ENCODE measurements around a stretch of chr11.

DNA sequence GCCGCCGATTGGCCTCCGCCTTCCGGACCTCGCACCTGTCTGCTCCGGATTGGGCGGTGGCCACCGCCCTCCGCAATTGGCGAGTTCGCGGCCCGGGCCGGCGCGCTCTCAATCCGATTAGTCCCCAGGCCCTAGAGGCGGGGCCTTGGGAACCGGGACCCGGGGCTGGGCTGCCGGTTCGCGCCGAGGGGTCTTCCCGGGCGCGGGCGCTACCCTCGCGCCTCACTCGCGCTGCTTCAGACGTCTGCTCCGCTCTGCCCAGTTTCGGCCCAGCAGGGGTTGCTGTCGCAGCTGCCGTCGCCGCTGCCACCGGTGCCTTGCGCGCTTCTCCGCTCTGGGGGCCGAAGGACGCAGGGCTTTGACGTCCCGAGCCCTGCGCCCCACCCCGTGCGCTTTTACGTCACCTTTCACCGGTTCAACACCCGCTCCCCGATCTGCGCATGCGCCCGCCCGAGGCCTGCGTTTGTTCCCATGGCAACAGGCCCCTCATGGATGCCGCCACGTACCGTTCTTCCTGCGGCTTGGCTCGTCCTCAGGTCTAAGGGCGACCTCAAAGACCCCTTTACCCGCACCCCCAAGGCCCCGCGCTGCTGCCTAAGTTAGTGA lies 448 bp upstream of the CDK2AP2 start:
- RRBS = 1% methylated on average over 23 of the region's 68 CpGs
CAGE:
- cytosol, long polyA plus RNA = start-site peak on the minus strand centred at position 333 of the sequence, 10 bp wide, 42 reads
- long polyA plus RNA = start-site peak on the minus strand centred at position 381 of the sequence, 101 bp wide, 107 and 86 reads in 2 replicates
- nucleus, long polyA plus RNA = no peak

- RRBS = no CpG with 5 or more reads among the region's 9 CpGs
CAGE:
- cytosol, long polyA plus RNA = no peak
- long polyA plus RNA = no peak
- nucleus, long polyA plus RNA = no peak
Measured at GRCh38 chr11:67632304-67632996, 2.7 kb upstream of the NUDT8 start.

DNA sequence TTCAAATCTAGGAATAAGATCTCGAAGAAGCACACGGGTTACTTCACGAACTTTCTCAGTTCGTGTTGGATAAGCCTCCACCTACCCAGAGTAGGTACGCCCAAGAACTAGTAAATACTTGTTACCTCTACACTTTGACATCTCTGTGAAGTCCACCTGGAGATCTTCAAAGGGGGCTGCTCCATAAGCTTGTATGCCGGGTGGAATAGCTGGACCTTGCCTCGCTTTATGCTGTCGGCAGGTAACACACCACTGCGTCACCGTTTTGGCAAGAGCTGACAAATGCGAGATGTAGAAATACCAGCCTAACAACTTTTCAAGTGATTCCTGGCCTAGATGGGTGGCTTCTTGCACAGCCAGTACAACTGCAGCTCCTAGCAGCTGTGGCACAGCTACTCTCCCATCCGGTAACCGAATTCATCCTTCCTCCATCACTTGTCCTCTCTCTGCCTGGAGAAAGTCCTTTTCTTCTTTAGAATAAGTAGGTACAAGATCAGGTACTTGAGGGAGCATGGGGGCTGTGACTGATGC lies 155.4 kb downstream of the UNC93B1 start:
- RRBS = no CpG with 5 or more reads among the region's 13 CpGs
CAGE:
- cytosol, long polyA plus RNA = no peak
- long polyA plus RNA = no peak
- nucleus, long polyA plus RNA = no peak

GRCh38 chr11:67991683-67992080 lies 12.2 kb downstream of the UNC93B1 start:
- RRBS = no CpG with 5 or more reads among the region's 39 CpGs
CAGE:
- cytosol, long polyA plus RNA = no peak
- long polyA plus RNA = no peak
- nucleus, long polyA plus RNA = no peak

DNA sequence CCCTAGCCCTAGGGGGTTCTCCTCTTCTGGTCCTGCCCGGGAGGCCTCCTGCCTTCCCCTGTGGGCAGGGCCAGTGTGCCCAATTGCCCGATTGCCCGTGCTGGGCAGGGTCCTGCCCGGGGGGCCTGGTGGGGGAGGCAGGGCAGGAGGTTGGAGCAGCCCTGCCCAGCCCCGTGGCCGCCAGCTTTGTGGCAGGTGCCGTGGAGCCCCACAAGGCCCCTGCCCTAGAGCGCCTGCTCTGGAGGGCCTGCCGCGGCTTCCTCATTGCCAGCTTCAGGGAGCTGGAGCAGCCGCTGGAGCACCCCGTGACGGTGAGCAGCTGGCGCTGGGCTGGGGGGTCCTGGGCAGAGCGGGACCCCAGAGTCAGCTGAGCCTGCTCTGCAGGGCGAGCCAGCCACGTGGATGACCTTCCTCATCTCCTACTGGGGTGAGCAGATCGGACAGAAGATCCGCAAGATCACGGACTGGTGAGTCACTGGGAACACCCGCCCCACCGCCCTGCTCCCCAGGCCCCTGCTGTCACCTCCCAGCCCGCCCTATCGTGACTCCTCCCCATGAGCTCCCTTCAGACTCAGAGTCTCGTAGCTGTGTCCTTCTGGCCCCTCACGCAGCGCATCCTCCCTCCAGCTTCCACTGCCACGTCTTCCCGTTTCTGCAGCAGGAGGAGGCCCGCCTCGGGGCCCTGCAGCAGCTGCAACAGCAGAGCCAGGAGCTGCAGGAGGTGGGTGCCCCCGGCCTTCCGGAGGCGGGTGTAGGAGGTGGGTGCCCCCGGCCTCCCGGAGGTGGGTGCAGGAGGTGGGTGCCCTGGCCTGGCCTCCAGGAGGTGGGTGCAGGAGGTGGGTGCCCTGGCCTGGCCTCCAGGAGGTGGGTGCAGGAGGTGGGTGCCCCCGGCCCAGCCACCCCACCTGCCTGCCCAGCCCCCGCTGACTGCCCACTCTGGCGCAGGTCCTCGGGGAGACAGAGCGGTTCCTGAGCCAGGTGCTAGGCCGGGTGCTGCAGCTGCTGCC lies 4.7 kb downstream of the TCIRG1 start:
- RRBS = 94% methylated on average over 8 of the region's 42 CpGs
CAGE:
- cytosol, long polyA plus RNA = no peak
- long polyA plus RNA = no peak
- nucleus, long polyA plus RNA = no peak

DNA sequence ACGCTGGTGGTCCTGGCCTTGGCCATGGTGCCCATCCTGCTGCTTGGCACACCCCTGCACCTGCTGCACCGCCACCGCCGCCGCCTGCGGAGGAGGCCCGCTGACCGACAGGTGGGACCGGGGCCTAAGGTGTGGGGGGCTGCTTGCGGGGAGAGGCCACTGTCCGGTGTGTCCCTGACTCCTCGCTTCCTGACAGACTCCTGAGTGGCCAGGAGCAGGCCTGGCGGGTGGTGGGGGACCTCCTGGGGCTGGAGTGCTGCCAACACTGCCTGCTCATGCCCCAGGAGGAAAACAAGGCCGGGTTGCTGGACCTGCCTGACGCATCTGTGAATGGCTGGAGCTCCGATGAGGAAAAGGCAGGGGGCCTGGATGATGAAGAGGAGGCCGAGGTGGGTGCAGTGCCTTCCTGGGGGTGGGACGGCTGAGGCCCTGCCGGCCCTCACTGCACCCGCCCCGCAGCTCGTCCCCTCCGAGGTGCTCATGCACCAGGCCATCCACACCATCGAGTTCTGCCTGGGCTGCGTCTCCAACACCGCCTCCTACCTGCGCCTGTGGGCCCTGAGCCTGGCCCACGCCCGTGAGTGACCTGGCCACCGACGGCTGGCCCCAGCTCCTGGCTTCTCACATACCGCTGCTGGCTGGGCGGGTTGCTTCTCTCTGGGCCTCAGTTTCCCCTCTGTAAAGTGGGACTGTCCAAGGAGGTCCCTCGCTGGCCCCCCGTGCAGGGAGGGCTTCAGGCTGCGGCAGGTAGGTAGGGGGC lies 11.0 kb downstream of the TCIRG1 start:
- RRBS = 92% methylated on average over 3 of the region's 36 CpGs
CAGE:
- cytosol, long polyA plus RNA = no peak
- long polyA plus RNA = no peak
- nucleus, long polyA plus RNA = no peak

- RRBS = no CpG with 5 or more reads among the region's 16 CpGs
CAGE:
- cytosol, long polyA plus RNA = no peak
- long polyA plus RNA = no peak
- nucleus, long polyA plus RNA = start-site peak on the minus strand at chr11:68052960-68053028, 173 reads; start-site peak on the minus strand at chr11:68053119-68053144, 47 reads
Measured at GRCh38 chr11:68052915-68053680, 14.3 kb downstream of the TCIRG1 start.

GRCh38 chr11:68064358-68064910 lies 25.6 kb downstream of the TCIRG1 start:
- RRBS = no CpG with 5 or more reads among the region's 3 CpGs
CAGE:
- cytosol, long polyA plus RNA = no peak
- long polyA plus RNA = no peak
- nucleus, long polyA plus RNA = no peak

GRCh38 chr11:68075544-68075926 lies 36.7 kb downstream of the TCIRG1 start:
- RRBS = no CpG with 5 or more reads among the region's 3 CpGs
CAGE:
- cytosol, long polyA plus RNA = no peak
- long polyA plus RNA = no peak
- nucleus, long polyA plus RNA = no peak

GRCh38 chr11:68138144-68138708 lies 17.0 kb upstream of the CHKA start:
- RRBS = no CpG with 5 or more reads among the region's 5 CpGs
CAGE:
- cytosol, long polyA plus RNA = no peak
- long polyA plus RNA = no peak
- nucleus, long polyA plus RNA = no peak

DNA sequence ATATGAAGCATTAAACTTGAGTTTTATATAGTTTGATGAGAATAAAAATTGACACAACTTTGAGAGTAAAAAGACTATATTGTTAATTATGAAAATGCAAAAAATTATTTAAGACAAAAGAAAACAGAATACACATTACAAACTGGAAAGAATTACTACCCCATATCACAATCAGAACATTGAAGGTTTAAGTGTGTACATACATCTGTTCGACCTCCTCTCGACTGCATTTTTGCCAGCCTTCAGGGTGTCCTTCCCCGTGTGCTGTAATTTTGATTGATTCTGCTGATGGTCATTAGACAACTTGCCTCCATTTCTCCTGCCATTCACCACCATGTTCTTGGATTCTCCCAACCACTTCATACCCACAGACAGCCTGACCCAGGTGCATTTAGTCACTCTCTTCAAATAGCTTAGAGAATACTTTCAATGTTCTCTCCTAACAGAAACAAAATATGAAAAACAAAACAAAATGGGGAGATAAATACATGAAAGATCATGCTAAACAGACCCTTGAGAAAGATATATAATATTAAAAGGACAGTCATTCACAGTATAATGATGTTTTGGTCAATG lies 23.3 kb downstream of the KMT5B start:
- RRBS = no CpG with 5 or more reads among the region's 3 CpGs
CAGE:
- cytosol, long polyA plus RNA = no peak
- long polyA plus RNA = no peak
- nucleus, long polyA plus RNA = no peak

DNA sequence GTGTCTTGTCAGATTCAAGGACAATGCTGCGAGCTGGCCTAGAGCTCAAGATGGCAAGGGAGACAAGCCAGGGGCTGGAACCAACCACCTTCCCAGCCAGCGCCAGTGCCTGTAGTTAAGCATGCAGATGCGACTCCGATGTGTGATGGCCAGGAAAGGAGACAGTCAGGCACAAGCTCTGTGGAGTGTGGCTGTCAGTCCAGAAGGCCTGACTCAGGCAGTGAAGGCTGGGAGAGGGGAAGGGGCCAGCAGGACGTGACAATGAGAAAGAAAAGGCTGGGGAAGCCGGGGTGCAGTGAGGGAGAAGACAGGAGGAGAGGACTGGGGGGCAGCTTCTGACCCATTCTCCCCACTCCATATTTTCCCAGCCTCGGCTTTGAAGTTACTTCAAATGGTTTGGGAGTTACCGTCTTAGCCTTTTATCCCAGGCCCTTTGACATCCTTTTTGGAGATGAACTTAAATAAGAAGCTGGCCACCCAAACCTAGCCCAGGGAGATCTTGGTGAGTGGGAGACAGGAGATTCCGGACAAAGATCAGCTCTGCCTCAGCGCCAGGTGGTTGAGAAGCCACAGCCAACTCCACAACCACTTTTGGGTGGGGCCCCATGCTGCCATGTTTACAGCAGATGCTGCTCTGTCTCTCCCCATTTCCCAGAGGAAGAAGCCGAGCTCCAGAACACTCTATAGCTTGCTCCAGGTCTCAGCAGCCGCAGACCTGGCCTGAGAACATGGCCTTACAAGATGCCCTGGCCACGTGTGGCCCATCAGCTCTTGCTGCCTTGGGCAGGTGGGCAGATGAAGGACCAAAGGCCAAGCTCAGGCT lies 12.0 kb downstream of the C11orf24 start:
- RRBS = no CpG with 5 or more reads among the region's 13 CpGs
CAGE:
- cytosol, long polyA plus RNA = no peak
- long polyA plus RNA = no peak
- nucleus, long polyA plus RNA = no peak

DNA sequence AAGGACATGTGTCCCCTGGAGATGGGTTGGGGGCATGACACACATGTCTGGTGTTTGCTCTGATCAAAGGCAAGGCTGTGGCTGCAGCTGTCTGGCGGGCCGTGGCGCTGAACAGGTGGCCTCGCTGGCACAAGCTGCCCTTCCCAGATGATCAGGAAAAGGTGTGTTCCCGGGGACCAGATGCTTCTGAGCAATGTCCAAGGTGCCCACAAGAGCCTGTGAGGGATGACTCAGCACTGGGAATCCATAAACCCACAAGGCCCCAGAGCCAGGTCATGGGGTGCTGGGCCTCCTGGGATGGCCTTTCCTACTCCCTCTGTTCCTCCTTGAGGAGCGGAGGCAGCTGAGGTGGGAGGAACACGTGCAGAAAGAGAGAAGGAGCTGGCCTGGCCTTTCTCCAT lies 9.7 kb upstream of the LRP5 start:
- RRBS = no CpG with 5 or more reads among the region's 7 CpGs
CAGE:
- cytosol, long polyA plus RNA = no peak
- long polyA plus RNA = no peak
- nucleus, long polyA plus RNA = no peak

DNA sequence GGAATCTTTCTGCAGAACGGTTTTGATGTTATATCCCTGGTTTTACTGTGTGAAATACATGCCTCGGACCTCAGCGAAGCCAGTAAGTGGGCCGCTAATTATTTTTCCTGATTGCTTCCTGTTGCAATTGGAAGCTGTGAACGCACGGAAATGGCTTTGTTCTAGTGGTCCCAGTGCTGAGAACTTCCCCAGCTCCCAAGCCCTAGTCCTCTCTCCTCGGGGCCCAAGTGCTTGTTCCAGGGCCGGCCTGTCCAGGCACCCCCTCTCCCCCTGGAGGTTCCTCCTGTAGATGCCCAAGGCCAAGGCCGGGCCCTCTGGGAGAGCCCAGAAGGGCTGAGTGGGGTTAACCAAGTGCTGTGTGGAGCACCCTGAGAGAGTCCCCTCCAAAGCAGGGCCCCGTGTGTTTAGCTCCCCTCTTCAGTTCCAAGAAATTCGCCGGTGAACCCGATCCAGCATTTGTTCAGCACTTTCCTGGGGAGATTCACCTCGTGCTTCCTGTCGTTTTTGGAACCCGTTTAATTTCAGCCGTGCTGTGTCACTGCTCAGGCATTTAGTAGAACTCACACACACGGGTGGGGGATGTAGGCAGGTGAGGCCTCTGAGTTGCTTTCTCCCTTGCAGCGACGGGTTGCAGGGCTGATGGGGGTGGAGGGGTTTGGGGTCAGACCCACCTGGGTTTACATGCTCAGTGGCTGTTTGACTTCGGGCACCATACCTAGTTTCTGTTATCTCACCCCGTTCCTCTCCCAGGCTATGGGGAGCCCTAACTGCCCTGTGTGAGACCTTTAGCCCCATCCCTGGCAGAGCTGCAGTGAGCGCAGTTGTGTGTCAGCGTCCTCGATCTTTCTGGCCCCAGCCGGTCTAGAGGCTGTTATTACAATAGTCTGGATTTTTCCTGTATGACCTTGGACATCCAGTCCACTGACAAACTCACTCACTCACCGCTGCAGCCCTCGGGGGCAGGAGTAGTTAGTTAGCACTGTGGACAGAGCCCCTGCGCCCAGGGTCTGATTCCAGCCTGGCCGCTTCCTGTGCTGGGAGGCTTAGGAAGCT lies 2.4 kb downstream of the LRP5 start:
- RRBS = 48% methylated on average over 2 of the region's 30 CpGs
CAGE:
- cytosol, long polyA plus RNA = no peak
- long polyA plus RNA = no peak
- nucleus, long polyA plus RNA = no peak

GRCh38 chr11:68389480-68390195 lies 70.9 kb upstream of the PPP6R3 start:
- RRBS = no CpG with 5 or more reads among the region's 26 CpGs
CAGE:
- cytosol, long polyA plus RNA = no peak
- long polyA plus RNA = no peak
- nucleus, long polyA plus RNA = no peak

GRCh38 chr11:68400875-68401296 lies 59.7 kb upstream of the PPP6R3 start:
- RRBS = no CpG with 5 or more reads among the region's 7 CpGs
CAGE:
- cytosol, long polyA plus RNA = no peak
- long polyA plus RNA = no peak
- nucleus, long polyA plus RNA = no peak

DNA sequence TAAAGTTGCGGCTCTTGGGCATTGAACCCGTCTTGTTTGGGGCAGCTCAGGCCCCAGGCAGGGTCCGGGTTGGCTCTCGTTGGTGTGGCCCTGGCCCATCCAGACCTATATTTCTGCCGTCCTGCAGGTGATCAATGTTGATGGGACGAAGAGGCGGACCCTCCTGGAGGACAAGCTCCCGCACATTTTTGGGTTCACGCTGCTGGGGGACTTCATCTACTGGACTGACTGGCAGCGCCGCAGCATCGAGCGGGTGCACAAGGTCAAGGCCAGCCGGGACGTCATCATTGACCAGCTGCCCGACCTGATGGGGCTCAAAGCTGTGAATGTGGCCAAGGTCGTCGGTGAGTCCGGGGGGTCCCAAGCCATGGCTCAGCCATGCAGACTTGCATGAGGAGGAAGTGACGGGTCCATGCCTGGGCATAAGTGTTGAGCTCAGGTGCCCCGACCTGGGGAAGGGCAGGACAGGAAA lies 57.2 kb upstream of the PPP6R3 start:
- RRBS = 96% methylated on average over 3 of the region's 21 CpGs
CAGE:
- cytosol, long polyA plus RNA = no peak
- long polyA plus RNA = no peak
- nucleus, long polyA plus RNA = no peak

GRCh38 chr11:68595810-68596422 lies 88.4 kb upstream of the GAL start:
- RRBS = no CpG with 5 or more reads among the region's 9 CpGs
CAGE:
- cytosol, long polyA plus RNA = no peak
- long polyA plus RNA = no peak
- nucleus, long polyA plus RNA = no peak

DNA sequence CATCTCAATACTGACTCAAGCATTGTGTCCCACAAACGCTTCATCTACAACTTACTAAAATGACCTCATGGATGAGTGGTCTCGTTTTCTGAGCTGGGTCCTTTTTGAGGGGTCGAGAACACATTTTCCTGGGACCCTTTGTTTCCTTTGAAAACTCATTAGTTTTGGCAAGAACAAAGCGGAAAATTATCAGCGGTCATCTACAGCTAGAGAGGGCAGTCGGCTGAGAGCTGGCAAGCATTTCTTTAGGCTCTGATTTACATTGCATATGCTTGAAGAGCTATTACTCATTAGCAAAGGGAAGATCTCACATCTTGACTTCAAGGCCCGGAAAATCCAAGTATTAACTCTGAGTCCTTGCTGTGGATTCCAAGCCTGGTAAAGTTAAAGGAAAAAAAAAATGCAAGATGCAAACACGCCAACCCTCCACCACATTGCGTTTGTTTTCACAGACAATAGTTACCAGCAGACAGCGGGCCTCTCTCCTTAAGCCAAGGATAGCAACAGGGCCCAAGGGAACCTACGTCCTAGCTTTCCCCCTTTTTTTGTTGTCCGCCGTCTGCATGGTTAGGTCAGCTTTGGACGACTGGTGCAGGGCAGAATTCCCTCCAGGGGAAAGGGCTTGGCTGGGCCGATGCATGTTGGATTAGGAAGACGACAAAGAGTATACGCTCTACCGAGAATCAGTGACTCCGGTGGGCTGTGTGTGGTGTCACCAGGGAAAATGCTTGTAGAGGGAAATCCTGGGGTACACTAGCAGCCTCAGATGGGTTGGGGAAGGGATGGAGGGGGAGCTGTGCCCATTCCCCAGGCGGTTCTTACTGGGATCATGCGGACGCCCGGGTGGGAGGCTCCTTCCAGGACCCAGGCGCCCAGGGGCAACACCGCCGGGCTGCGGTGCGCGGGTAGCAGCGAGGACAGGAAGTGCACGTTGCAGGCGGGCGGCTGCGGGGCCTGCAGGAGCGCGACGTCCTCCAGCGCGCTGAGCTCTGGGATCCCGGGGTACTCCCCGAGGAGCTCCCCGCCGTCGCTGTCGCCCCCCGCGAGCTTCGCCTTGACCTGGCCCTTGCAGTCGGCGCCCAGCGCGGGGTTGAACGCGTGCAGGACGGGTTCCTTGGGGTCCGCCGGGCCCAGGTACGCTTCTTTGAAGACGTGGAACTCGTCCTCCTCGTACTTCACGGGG lies 1.6 kb downstream of the TESMIN start:
- RRBS = 4% methylated on average over 13 of the region's 62 CpGs
CAGE:
- cytosol, long polyA plus RNA = no peak
- long polyA plus RNA = start-site peak on the minus strand centred at position 840 of the sequence, 6 bp wide, 20 and 18 reads in 2 replicates
- nucleus, long polyA plus RNA = no peak

DNA sequence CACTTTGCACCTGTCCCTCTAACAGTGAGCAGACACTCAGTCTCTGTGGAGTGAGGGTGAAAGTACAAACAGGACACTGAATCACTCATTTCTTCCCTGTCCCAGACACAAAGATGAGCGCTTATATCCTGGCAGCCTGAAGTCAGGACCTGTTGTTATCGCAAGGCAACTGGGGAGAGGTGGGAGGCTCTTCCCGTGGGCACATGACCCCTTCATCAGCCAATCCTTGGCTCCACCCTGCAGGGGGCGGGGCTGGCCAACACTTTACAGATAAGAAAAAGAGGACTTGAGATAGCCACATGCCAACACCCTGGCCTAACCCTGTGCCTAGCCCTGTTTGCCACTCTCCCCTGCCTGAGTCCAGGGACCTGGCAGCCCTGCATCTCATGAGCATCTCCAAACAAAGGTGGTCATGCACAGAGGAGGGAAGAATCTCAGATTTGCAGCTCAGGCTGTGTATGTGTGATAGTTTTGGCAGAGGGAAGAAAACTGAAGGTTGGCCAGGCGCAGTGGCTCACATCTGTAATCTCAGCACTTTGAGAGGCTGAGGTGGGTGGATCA lies 29.6 kb upstream of the TESMIN start:
- RRBS = no CpG with 5 or more reads among the region's 5 CpGs
CAGE:
- cytosol, long polyA plus RNA = no peak
- long polyA plus RNA = no peak
- nucleus, long polyA plus RNA = no peak

All from H1 (cell line).